Right atrium auricular region (tissue), 2 donors: Measurements from ENCODE around the gene SORCS1.

DNA sequence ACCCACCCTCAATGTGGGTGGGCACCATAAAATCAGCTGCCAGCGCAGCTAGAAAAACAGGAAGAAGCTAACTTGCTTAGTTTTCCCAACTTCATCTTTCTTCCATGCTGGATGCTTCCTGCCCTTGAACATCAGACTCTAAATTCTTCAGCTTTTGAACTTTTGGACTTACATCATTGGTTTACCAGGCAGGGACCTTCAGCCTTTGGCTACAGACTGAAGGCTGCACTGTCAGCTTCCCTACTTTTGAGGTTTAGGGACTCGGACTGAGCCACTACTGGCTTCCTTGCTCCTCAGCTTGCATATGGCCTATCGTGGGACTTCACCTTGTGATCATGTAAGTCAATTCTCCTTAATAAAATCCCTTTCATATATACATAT is 1003.2 kb downstream of the SORCS3 start:
- PRO-cap: no peak
- RAMPAGE, long total RNA, 2 experiments: no peak in any of the 2 experiments

DNA sequence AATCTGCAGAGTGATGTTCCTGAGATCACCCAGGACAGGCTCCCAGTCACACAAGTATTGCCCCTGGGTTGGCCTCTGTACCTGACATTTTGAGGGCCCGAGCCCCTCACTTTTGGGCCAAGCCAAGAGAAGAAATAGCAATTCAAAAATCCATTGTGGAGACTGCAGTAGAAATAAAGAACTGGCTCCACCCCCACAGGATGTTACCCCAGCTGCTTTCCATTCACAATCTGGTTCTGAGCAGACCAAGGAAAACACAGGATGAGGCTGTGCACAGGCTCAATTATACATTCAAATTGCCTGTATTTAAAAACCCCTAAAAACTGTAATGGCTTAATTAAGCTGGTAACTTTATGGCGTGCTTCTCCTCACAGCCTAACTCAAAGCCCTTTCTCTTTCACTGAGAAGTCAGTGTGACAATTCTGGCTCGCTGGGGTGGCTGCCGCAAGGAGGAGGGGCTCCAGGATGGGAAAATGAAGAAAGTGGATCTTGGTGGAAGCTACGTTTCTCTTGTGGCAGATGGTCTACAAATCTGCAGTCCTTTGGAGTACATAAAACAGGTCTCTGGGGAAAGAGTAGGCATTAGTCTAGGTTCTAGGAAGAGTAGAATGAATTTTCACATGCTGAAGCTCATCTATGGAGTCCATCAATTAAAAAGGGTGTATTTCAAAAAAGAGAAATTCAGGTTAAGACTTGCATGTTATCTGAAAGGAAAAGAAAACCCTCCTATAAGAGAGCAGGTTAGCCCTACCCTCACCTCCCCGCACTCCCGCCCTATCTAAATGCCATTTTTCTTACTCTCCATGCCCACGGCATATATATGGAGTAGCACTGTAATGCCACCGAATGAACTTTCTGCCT is 1191.0 kb downstream of the SORCS1 start:
- PRO-cap: no peak
- RAMPAGE, long total RNA, 2 experiments: no peak in any of the 2 experiments

DNA sequence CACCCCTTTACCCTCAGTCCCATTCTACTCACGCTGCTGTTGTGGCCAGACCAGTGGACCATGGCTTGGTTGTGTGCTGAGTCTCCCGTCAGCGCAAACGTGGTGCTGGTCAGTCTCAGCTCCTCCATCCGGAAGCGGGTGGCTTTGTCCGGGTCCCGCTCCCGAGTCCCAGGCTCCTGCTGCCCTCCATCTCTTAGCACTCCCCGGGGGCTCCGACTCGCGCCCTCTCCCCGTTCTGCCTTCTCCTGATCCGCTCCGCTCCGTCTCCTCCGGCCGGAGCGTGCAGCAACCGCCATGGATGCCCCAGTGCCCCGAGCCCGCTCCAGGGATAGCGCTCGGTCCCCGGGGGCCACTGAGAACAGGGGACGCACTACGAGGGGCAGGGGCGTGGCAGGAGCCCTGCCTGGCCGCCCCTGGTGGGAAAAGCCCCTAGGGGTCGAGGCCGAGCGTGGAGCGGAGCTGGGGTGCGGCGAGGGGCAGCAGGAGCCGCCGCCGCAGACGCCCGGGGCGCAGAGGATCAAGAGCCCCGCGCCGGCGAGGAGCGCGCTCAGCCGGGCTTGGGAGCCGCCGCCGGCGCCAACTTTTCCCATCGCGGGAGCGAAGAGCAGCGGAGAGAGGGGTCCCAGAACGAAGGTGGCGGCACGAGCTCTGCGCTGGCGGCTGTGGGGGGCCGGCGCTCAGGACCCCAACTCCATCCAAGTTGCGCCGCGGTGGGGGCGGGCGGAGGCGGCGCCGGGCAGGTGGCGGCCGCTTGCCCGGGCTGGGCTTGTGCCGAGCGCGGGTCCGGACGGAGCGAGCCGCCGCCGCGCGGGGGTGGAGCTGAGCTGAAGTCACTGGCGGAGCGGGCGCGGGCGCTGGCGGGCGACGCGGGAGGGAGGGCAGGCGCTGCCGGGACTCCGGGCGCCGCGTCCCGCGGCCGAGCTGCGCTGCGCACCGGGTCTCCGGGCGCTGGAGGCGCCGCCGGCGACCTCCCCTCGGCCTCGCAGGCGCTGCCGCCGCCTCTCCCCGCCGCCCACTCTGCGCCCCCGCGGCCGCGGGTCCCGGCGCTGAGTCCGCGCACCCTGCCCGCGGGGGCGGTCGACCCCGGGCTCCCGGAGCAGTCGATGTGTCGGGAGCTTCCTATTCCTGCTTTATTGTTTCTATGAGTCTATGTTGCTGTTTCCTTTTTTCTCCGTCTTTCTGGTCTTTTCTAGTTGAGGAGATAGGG is at the start of gene SORCS1:
SORCS1 (minus strand) TSS at position 770 of the 1,207 bp plus-strand sequence.
- PRO-cap: bidirectional peak, plus-strand start at position 881 of the sequence, minus-strand start at position 770 of the sequence; unidirectional peak, minus-strand start at position 1,019 of the sequence
- RAMPAGE, long total RNA, 2 experiments: no peak in any of the 2 experiments

DNA sequence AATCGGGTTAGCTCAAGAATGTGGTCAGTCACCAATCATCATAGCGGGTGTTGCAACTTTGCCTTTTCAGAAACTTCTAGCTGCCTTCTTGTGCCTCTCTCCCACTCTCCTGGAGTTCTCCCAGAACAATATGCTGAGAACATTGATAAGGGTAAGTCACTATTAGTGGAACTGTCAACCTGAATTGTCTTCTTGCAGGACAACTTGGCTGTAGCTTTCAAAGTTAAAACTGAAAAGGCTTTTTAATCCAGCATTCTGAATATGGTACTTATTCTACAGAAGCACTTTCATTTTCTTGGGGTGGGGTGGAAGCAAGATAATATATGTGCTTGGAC is 525.0 kb upstream of the SORCS1 start:
- PRO-cap: no peak
- RAMPAGE, long total RNA, 2 experiments: no peak in any of the 2 experiments

DNA sequence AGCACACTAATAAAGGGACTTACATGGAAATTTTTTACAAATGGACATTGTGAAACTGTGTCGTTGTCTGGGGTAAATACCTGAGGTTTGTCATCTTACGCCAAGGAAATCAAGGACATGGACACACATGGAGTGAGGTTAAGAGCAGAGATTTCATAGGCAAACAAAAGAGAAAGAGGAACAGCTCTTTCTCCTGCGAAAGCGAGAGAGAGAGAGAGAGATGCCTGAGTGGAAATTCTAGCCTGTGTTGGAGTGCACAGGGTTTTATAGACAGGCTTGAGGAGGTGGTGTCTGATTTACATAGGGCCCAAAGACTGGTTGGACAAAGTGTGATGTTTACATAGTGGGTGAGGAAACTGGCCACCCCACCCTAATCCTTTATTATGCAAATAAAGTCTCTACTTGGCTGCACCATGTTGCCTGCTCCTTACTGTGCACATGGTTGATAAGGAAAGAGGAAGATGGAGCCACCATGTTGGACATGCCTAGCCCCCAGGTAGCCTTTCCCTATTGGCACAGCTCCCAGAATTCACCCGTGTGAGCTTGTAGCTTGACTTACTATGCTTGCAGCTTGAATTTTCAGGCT is 967.8 kb upstream of the SORCS1 start:
- PRO-cap: no peak
- RAMPAGE, long total RNA, 2 experiments: no peak in any of the 2 experiments

DNA sequence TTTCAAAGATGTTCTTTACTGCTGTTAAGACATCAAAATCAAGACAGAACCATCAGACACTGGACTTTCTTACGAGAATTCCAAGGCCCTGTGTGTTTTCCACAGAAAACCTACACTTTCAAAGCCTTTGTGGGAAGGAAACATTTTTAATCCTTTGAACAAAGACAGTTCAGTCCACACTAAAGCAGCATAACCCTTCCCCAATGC is 701.2 kb downstream of the XPNPEP1 start:
- PRO-cap: no peak
- RAMPAGE, long total RNA, 2 experiments: no peak in any of the 2 experiments

- PRO-cap: unidirectional peak, plus-strand start at chr10:109893094
- RAMPAGE, long total RNA, 2 experiments: no peak in any of the 2 experiments
Measured at GRCh38 chr10:109892657-109893309, 30.5 kb downstream of the XPNPEP1 start.

GRCh38 chr10:109914935-109915497 is 8.3 kb downstream of the XPNPEP1 start:
- PRO-cap: no peak
- RAMPAGE, long total RNA, 2 experiments: no peak in any of the 2 experiments

- PRO-cap: unidirectional peak, plus-strand start at chr10:110208209
- RAMPAGE, long total RNA, 2 experiments: start-site peak on the plus strand in 1 of 2 experiments, at chr10:110207890-110208010 at its widest, 22 reads per replicate
Measured at GRCh38 chr10:110207729-110208433, 476 bp downstream of the MXI1 start.

DNA sequence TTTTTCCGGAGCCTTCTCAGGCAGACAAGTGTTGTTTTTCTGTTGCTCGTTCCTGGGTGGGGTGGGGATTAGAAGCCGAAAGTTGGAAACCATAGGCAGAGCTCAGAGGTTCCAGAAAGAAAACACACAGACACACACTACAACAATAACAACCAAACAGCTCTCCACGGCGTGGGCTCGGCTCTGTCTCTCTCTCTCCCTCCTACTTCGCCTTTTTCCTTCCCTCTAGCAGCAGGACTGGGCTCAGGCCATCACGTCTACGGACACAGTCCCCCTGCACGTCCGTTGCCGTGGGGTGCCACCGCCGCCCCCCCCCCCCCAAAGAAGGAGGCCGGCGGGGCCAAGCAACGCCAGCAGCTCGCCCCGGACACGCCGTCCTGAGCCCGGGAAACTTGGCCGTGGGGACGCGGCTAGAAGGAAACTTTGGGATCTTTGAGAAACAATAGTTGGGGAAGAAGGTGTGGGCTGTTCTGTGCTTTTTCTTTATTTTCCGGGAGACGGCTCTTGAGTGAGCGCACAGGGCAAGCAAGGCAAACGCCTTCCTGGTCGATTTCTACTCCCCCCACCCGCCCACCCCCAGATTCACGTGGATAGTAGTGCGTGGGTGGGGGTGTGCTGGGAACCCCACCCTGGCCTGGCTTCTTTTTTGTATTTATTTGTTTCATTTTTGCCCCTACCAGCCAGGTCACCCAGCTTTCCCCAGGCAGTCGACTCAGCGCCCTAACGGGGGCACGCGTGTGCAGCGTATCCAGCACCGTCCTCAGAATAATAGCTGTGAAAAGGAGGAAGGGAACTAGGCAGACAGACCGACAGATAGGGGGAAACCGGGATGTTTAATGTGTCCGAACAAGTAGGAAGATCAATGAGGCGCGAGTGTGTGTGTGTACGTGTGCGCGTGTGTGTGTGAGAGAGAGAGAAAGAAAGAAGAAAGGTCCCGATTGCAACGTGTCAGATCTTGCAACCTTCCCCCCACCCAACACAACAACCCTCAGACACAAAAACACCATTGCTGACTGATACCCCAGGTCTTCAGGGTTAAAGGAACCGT is 1.4 kb downstream of the MXI1 start:
- PRO-cap: bidirectional peak, plus-strand start at position 321 of the sequence, minus-strand start at position 271 of the sequence; bidirectional peak, plus-strand start at position 706 of the sequence, minus-strand start at position 770 of the sequence; bidirectional peak, plus-strand start outside the sequence, minus-strand start at position 903 of the sequence
- RAMPAGE, long total RNA, 2 experiments: no peak in any of the 2 experiments

- PRO-cap: bidirectional peak, plus-strand start at chr10:110227349, minus-strand start at chr10:110227235
- RAMPAGE, long total RNA, 2 experiments: start-site peak on the plus strand in 2 of 2 experiments, at chr10:110227301-110227701 at its widest, 163 to 200 reads per replicate
Measured at GRCh38 chr10:110226920-110227931, 19.8 kb downstream of the MXI1 start.

DNA sequence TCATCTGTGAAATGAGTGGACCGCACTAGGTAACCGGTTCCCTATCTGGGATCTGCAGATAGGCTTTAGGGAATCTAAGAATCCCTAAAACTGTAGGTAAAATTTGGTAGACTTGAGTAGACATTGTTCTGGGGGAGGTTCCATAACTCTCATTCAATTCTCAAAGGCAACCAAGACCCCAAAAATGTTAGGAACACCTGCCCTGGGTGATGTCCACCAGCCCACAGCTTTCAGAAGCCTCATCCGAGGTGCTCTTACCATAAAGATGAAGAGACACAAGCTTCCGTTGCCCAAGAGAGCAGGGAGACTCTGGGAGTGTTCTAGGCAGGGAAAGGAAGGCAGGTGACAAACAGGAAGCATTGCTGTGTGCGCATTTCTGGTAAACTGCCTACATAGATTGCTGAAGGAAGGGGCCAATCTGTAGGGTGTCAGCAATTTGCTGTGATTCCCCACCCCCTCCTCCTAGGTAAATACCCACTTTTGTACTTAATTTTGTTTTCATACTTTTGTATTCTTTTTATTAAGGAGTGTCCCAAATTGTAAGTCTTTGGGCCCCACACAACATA is 51.2 kb upstream of the SMNDC1 start:
- PRO-cap: no peak
- RAMPAGE, long total RNA, 2 experiments: no peak in any of the 2 experiments

DNA sequence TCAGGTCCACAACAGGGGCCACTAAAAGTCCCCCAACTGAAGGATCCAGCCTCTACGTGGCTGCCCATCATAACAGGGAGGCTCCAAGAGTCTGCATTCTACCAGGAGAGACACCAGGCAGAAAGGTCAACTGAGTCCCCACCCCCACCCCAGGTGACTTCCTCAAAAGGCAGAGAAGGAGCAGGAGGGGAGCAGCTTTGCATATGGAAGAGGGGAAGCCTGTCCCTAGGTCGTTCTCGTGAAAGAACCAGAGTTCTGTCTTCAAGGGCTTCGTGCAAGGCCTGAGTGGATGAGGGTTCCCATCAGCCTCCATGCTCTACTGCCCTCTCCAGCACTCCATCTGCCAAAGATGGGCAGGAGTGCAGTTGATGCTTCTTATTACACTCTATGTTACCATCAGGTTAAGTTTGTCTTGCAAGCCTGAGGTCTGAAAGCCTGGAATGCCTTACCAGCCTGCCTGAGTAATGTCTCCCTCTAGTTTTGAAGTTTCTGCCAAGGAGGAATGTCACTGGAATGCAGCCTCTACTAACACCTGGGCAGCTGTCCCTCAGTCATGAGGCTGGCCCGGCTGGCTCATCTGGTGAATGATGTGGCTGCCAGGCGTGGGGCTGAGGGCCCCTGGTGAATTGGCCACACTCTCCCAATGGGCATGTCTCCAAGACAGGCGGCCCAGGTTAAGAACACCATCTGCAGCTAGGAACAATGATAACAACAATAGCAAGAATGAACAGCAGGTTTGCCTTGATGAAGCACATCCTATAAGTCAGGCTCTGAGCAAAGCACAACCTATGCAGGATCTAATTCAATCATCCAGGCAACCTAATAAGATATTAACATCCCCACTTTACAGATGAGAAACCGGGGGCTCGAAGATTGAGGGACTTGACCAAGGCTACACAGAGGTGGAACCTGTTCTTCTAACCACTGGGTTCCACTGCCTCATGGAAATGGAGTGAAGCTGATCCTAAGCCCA is 54.4 kb upstream of the SMNDC1 start:
- PRO-cap: no peak
- RAMPAGE, long total RNA, 2 experiments: no peak in any of the 2 experiments

DNA sequence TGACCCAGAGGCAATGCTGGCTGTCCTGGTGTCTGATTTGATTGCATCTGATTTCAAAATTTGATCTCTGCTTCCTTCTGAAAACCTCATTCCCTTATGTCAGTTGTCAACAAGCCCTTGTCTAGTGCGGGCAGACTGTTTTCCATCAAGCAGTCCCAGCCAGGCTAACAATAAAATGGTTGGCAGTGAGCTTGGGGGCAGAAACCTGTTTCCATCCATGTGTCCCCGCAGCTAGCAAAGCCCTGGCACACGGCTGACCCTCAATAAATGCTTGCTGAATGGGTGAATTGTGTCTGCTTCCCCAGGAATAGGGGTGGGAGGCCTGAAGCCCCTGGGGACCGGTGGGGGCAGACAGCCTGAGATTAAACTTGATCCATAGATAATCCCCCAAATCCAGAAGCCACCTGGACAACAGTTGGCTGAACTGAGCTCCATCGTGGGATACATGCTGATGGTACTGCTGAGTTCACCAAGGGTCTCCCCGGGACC is 1.0 kb upstream of the DUSP5 start:
- PRO-cap: unidirectional peak, plus-strand start at position 99 of the sequence
- RAMPAGE, long total RNA, 2 experiments: no peak in any of the 2 experiments

GRCh38 chr10:110511422-110511947 is 13.8 kb downstream of the DUSP5 start:
- PRO-cap: no peak
- RAMPAGE, long total RNA, 2 experiments: no peak in any of the 2 experiments

- PRO-cap: no peak
- RAMPAGE, long total RNA, 2 experiments: start-site peak on the plus strand in 1 of 2 experiments, at chr10:110665187-110665581 at its widest, 7 reads per replicate
Measured at GRCh38 chr10:110664846-110665595, 20.9 kb downstream of the RBM20 start.

DNA sequence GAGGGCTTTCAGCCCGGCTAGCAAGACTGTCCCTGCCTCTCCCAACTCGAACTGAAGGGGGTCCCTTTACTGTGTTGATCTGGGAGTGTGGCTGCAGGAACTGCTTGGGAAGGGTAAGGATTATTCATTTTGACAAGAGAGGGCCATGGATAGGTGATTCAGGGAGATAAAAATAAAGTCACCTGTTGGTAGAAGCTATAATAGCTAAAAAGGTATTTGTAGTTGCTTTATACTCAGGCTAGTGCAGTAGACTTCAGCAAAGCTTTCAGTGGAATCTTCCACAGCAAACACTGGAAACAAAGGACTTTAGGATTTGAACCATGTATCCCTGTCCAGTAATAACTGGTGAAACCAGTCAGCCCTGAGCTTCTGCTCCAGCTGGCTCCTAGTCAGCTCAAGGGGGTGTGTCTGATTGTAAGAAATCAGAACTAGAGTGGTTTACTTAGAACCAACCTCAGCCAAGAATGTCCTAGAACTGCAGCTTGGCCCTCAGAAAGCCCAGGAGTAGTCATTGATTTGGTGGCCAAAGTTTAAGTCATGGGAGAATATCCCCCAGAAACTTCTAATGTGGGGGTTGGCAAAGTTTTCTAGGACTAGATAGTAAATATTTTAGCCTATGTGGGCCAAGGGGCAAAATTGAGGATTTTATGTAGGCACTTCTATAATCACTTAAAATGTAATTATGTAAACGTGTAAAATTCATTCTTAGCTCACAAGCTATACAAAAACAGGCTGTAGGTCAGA is 52.9 kb upstream of the PDCD4 start:
- PRO-cap: no peak
- RAMPAGE, long total RNA, 2 experiments: no peak in any of the 2 experiments

DNA sequence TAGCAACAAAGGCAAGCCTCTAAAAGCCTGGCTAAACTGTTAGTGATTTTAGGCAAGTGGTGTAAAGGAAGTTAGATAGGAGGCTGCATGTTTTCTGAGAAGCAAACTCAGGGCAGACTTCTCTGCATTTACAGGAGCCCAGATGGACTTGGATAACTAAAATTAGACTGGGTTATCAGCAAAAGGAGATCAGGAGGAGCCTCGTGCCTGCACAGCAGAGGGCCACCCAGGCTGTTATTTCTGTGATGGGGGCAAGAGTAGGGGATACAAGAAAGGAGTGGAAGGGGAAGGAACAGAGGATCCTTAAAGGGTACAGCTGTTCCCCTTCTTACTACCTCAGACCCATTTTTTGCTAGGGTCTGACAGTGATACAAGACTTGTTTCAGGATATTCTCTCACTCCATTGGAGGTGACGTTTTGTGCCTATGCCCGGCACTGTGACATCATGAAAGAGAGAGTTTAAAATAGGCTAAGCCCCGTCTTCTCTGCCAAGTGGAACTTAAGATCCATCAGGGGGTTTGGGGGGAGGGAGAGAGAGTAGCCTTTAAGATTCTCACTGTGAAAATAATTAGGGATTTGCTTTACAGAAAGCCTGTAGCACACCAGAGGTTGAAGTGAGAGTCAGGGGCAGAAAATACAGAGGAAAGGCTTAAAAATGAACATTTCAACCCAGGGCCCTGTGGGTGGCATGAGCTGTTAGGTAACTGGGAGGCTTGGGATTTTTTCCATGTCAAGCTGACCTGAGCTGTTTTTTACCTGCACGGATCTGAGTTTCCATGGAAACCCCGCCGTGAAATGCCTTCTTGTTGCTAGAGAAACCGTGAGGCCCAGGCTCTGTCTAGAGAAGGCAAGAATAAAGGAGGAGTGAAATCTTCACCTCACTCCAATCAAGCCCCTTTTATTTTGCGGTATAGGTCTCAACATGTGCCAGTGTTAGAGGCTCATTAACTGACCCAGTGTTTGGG is 49.4 kb upstream of the PDCD4 start:
- PRO-cap: bidirectional peak, plus-strand start at position 502 of the sequence, minus-strand start at position 370 of the sequence
- RAMPAGE, long total RNA, 2 experiments: no peak in any of the 2 experiments

GRCh38 chr10:110865237-110866141 is 6.2 kb upstream of the PDCD4 start:
- PRO-cap: unidirectional peak, minus-strand start at chr10:110865358; unidirectional peak, minus-strand start at chr10:110865619
- RAMPAGE, long total RNA, 2 experiments: no peak in any of the 2 experiments

- PRO-cap: bidirectional peak, plus-strand start at chr10:110872302, minus-strand start at chr10:110872224
- RAMPAGE, long total RNA, 2 experiments: no peak in any of the 2 experiments
Measured at GRCh38 chr10:110872030-110872500, 337 bp downstream of the PDCD4 start.